A375 (cell line): ENCODE data around the gene AKR1B1.

DNA sequence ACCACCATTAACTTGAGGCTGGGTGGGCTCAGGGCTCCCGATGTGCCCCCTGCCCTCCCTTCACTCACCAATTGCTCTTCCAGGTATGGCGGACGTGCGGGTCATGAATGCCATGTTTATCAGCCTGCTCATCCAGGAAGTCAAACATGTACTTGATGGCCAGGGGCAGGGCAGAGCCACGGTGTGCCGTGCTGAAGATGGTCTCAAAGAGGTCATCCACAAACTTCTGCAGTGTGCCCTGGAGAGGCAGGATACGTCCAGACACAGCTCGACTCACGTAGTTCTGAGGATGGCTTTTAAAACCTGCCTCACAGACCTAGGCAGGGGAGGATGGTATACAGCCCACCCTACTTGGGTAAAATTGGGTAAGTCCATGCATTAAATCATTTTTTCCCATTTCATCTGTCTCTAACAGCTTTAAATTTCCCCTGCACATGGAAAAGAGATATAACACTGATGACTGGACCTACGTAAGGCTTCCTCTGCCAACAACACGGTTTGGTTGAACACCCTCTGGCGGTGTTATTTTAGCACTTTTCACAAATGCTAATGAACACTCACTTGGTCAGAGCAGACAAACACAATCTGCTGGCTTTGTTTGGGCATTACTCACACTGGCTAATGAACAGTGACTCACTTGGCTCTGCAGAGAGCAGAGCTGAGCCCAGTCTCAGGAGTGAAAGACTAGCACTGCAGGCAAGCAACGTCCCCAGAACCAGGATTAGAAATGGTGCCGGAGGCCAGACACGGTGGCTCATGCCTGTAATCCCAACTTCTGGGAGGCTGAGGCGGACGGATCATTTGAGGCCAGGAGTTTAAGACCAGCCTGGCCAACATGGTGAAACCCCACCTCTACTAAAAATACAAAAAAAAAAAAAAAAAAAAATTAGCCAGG lies 431.0 kb downstream of the PLXNA4 start:
- RAMPAGE, long total RNA: no peak

- RAMPAGE, long total RNA: no peak
Measured at GRCh38 chr7:132207189-132207619, 369.1 kb downstream of the PLXNA4 start.

- RAMPAGE, long total RNA: no peak
Measured at GRCh38 chr7:132321416-132321787, 254.9 kb downstream of the PLXNA4 start.

DNA sequence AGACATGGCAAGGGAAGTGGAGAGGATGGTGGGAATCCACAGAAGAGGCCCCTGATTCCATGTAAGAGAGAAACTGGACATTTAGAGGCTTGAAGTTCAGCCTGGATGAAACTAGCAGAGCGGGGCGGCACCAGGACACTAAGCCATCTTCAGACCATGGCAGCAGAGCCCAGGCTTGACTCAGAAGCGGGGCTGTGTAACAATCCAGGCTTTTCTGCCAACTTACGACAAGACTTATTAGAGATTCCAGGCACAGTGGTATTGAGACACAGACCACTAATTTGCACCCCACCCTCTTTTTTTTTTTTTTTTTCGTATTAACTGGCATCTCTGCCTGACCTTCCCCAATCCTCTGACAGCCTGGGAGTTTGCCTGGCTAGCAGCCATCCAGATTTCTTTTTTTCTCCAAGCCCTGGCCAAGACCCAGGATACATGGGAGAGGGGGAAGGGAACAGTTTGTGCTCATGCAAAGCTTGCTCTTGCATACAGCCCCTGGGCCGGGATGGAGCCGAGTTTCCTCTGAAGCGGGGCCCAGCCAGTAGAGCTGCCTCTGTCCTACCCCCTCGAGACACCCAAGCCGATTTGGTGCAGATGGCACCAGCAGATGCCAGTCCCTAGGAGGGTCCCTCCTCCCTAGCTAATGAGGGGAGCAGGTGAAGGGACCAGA lies 182.4 kb downstream of the PLXNA4 start:
- RAMPAGE, long total RNA: no peak

DNA sequence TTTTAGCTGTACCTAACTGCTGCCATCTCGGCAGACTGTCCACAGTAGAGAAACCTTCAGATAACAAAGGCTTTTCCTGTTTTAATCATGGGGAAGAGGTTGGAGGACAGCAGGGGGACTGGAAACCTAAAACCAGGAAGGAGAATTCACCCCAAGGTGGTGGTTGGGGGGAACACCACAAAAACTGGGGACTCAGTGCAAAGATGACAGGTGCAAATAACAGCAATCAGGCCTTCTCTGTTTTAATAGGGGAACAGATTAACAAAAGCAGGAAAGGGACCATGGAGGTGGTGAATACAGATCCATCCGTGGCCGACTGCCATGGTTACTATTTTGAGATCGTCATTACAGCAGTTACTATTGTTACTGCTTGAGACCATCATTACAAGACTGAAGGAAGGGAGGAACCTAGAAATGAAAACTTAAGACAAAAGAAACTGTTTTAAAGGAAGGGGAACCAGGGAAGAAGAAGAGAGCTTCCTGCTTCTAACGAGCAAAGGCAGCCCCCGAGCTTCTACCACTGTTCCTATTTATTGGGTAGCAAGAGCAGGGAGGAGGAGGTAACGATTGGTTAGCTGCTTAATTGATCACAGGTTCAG lies 216.6 kb downstream of the CHCHD3 start:
- RAMPAGE, long total RNA: no peak

- RAMPAGE, long total RNA: no peak
Measured at GRCh38 chr7:133381118-133381652, 128.3 kb downstream of the EXOC4 start.

GRCh38 chr7:133657536-133658113 lies 404.7 kb downstream of the EXOC4 start:
- RAMPAGE, long total RNA: no peak

- RAMPAGE, long total RNA: no peak
Measured at GRCh38 chr7:133670616-133671391, 417.9 kb downstream of the EXOC4 start.

DNA sequence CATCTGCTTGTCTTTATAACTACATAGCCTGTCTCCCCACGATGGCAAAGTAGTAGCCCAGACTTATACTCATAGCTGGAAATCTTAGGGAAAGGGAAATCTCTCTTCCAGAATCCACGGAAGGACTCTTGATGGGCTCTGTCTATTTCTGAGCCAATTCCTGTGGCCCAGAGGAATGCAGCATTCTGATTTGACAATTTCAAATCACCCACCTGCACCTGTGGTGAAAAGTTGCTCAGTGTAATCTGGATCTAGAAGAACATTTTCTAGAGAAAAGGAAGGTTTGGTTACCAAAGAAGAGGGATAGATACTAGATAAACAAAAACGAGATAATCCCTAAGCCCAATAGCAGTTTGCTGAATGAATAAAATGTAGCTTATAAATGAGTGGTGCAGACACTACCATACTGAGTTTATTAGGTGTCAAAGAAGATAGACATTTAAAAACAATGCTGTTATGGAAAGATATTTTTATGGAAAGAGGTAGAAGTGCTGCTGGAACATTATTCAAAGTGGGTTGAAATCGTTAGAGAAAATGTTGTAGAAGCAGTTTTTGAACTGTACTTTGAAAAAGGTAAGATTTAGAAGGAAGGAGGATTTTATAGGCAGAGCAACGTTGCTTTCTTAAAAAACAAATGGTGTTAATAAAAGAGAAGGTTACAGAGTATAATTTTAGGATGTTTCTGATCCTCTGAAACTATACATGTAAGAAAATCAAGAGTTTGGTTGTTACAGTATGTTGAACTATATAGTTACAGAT lies 100.7 kb upstream of the LRGUK start:
- RAMPAGE, long total RNA: no peak

- RAMPAGE, long total RNA: no peak
Measured at GRCh38 chr7:134064434-134065293, 62.5 kb upstream of the LRGUK start.

DNA sequence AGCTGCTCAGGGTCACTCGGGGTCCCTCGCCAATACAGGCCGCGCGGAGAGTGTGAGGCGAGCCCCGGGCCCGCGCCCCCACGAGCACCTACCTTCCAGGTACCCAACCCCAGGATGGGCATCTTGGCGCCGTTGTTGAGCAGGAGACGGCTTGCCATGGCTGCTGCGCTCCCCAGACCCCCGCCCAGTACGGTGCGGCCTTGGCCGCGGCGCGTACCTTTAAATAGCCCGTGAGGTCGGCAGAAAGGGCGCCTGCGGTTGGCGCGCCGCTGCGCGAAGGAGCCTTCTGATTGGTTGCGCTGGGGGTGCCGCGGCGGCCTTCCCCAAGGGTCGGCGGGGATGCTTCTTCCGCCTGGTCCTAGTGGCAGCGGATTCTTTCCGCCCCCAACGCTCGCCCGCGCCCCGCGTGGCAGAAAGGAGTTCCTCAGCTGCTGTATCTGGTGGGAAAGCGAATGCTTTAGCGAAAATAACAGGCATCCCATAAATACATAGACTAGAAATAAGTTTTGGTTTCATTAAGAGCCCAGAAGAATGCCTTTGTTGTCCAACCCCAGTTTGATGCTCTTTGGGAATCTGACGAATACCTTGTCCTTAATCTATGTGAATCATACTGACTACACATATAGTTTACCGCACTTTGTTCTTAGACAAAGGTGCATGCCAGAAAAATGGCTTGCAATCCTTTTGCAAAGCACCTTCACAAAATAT lies at the start of gene AKR1B1:
AKR1B1 (minus strand) TSS at position 196 of the 708 bp plus-strand sequence.
- RAMPAGE, long total RNA: no peak

DNA sequence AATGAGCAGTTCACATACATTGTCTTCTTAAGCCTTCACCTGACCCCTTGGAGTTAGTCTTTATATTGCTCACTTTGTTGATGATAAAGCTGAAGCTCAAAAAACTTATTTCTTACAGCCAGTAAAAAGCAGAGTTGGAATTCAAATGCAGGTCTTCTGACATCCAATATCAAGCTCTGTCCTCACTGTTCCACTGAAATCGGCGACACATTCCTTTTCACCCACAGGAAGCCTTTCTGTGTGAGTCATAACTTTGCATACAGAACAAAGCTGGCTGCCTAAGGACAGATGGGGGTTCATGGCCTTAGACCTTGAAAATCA lies 21.8 kb upstream of the AKR1B1 start:
- RAMPAGE, long total RNA: no peak

DNA sequence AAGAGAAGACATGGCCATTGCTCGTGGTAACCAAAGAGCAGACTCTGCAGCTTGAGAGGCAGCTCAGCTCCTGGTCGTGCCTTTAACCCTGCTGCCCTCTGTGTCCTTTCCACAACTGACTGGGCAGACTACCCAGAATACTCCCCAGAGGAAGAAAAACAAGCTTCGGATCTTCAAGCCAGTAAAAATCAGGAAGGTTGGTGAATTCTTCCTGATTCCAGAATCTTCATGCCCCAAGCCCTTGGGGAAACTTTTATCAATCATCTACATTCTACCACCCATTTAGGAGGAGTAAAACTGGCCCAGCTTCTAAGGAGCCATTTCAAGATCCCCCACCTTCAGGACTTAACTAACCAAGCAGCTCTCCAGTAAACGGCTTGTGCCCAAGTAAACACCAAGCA lies 5.3 kb downstream of the AKR1B15 start:
- RAMPAGE, long total RNA: no peak

DNA sequence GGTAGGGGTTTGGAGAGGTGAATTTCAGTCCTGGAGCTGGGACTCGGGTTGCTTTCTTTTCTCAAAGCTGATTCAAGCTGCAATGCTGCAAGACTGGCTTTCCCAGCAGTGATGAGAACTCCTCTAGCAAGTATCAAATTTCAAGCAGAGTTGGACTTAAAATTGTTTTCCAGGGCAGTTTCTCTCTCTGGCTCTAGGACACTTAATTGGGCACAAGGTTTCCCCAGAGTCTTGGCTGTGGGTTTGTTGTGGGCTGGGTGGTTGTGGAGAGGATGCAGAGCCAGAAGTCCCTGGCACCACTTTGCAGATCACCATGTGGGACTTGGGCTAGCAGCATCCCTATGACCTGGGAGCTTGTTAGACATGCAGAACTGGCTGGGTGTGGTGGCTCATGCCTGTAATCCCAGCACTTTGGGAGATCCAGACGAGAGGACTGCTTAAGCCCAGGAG lies 16.8 kb downstream of the AKR1B15 start:
- RAMPAGE, long total RNA: no peak

DNA sequence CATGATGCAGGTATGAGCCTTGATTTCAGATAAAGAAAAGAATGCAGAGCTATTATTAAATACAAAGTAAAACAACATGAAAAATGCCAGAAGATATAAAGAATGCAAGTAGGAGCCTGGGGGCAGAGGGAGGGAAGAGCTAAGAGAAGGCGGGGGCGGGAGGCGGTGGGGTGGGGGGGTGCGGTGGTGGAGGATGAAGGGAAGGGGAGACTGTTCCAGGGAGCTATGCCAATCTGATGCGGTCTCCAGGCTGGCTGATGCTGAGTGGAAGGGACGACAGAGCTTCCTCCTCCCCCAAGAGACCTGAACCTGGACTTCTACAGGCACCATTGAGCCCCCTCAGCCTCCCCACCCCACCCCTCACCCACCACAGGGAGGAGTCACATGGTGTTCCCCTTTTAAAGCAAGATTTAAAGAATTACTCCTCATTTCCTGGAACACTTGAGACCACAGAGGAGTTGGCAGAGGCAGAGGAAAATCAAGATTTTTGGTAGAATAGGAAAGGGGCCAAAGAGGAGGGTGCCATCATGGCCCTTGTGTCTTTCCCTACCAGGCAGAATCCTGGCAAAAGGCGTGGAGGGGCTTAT lies 45.4 kb downstream of the BPGM start:
- RAMPAGE, long total RNA: no peak

DNA sequence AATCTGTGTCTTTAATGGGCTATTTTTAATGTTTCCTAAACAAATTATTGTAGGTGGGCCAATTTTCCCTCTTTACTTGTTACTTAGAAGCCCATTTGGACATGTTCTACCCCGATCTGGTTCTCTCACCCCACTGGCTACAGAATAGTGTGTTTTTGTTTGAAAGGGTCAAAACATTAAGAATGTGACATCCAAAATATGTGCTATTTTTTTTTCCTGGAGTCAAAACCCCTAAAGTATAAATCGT lies 32.2 kb downstream of the CALD1 start:
- RAMPAGE, long total RNA: no peak

- RAMPAGE, long total RNA: no peak
Measured at GRCh38 chr7:134811927-134812334, 32.5 kb downstream of the CALD1 start.

DNA sequence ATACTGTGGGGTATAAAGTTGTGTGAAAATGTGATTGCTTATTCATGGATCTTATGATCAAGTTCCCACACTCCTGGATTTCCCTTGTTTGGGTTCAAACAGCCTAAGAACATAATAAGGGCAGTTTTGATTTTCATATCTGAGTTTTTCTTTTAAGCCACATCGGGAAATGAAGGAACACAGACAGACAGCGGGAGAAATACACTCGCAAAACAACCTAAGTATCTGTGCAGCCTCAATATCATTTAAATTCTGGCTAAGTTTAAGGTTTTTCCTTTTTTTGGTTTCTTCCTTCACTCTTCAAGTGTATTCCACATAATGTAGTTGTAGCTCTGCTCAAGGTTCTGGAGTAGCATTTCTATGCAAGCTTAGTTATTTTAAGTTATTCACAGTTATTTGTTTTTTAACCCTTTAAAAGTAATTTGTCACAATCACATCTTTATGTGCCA lies 53.1 kb downstream of the CALD1 start:
- RAMPAGE, long total RNA: no peak

GRCh38 chr7:134910847-134911390 lies 75.4 kb upstream of the AGBL3 start:
- RAMPAGE, long total RNA: no peak

DNA sequence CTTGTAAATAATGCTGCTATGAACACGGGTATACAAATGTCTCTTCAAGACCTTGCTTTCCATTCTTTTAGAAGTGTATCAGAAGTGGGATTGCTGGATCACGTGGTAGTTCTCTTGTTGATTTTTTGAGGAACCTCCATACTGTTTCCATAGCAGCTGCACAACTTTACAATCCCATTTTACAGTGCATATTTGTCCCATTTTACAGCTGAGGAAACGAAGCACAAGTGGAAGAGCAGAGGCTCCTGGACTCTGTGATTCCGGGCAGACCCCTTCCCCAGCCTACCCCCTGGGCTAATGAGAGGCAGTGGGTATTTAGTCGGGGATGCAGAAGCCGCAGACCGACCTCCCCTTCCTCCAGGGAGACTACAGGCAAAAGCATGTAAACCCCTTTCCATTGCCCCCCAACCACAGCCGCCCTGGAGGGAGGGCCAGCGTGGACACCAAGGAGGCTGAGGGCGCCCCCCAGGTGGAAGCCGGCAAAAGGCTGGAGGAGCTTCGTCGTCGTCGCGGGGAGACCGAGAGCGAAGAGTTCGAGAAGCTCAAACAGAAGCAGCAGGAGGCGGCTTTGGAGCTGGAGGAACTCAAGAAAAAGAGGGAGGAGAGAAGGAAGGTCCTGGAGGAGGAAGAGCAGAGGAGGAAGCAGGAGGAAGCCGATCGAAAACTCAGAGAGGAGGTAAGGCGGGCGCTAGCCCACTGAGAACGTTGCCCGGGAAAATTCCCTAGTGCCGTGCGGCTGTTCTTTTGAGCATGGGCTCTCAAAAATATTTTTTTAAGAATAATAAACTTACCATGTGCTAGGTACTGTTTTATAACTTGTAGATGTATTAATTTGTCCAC lies 39.0 kb upstream of the AGBL3 start:
- RAMPAGE, long total RNA: no peak